Cardiac ventricle fibroblast (primary cell): ENCODE measurements around a stretch of chr9.

- RAMPAGE, long total RNA: no peak
Measured at GRCh38 chr9:125473061-125473596, 211.5 kb downstream of the GAPVD1 start.

GRCh38 chr9:125534832-125535112, 172.2 kb downstream of the MAPKAP1 start:
- RAMPAGE, long total RNA: no peak

DNA sequence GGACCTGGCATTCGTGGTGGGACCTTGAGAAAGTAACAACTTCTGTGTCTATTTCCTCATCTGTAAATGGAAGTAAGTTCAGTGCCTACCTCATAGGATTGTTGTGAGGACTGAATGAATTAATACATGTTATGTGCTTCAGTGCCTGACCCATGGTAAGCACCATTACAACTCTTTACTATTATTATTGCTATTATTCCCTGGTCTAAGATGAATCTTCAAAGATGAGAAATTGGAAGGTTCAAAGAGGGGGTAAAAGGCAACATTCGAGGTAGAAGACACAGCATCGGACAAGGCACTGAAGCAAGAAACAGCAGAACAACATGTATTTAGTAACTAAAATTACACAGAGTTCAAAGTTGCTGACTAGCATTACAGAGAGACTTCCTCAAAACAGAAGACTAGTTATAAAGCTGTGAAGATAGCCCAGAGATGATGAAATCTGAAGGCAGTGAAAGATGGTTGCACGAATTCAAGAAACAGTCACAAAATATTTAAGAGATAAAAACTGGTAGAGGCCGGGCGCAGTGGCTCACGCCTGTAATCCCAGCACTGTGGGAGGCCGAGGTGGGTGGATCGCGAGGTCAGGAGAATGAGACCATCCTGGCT, 16.4 kb downstream of the MAPKAP1 start:
- RAMPAGE, long total RNA: no peak

DNA sequence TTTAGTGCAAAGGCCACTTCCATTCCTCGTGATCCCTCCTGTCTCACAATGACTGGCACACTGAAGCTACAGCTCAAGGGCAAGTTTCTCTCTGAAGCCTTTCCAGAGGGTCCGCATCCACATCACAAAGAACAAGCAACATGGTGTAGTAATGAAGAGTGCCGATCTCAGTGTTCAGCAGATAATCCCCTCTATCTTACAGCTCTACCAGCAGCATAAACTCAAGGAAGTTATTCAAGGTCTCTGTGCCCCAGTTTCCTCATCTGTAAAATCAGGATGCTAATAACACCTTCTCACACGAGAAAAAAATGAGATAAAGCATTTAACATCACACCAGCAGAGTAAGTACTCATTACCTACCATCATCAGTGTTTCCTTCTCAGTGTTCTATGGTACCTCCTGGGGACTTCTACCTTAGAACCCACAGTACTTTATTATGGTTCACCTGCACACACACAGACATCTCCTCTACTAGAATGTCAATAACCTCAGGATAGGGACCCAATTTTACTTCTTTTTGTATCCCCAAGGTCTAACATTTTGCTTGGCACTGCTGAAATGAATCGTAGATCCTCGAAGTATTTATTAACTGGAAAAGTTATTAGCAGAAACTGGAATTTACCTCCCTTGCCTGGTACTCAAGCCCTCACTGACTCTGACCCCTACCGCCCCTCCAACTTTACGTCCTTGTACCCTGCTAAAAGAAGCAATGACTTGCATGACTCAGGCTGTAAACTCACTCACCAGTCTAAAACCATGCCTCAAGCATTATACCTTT, 2.8 kb downstream of the MAPKAP1 start:
- RAMPAGE, long total RNA: no peak

- RAMPAGE, long total RNA: no peak
Measured at GRCh38 chr9:126386327-126387263, 60.0 kb downstream of the MVB12B start.

DNA sequence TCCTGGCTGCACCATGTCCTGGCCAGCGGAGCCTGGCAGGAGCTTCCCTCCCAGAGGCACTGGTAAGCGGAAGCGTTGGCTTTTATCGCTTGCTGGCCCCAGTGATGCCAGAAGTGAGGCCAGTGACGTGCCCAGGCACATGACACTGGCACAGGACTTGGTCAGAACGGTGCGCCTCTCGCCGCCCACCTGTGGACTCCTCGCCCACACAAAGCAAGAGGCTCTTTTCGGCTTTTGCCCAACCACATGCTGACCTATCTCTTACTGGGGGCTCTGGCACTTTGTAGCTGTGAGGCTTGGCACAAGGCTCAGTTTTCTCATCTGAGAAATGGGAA, 59.0 kb downstream of the LMX1B start:
- RAMPAGE, long total RNA: no peak

- RAMPAGE, long total RNA: no peak
Measured at GRCh38 chr9:126722991-126723966, 81.6 kb upstream of the ZBTB43 start.

GRCh38 chr9:126791477-126791979, 13.3 kb upstream of the ZBTB43 start:
- RAMPAGE, long total RNA: no peak

DNA sequence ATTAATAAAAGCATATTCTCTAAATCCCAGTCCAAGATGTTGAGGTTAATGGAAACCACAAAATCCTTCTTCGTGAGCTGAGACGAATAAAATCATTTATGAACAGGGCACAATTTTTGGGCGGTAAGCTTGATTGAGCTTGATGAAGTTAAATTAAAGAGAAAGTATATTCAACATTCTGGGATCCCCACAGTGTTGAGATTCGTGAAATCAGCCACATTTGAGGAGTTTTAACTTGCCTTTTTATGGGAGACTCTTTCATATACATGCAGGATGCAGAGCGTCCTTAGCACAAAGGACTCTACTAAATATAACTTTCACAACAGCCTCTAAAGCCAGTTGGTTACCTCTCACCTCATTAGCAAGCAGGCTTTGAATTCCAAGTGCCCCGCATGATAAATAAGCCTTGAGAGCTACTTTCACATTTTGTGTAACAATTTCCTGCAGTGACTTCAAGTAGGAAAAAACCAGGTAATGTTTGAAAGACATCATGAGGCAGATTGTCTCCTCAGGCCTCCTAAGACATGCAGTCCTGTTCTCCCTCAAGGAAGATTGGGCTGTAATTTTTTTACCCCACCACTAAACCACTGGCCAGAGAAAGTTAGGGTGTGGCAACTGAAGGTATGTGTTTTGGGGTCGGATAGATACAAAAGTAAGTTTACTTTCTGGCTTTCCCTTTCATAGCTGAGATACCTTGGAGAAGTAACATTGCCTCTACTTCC, 50.5 kb downstream of the RALGPS1 start:
- RAMPAGE, long total RNA: no peak

GRCh38 chr9:127108852-127109729, 13.3 kb downstream of the ANGPTL2 start:
- RAMPAGE, long total RNA: no peak

DNA sequence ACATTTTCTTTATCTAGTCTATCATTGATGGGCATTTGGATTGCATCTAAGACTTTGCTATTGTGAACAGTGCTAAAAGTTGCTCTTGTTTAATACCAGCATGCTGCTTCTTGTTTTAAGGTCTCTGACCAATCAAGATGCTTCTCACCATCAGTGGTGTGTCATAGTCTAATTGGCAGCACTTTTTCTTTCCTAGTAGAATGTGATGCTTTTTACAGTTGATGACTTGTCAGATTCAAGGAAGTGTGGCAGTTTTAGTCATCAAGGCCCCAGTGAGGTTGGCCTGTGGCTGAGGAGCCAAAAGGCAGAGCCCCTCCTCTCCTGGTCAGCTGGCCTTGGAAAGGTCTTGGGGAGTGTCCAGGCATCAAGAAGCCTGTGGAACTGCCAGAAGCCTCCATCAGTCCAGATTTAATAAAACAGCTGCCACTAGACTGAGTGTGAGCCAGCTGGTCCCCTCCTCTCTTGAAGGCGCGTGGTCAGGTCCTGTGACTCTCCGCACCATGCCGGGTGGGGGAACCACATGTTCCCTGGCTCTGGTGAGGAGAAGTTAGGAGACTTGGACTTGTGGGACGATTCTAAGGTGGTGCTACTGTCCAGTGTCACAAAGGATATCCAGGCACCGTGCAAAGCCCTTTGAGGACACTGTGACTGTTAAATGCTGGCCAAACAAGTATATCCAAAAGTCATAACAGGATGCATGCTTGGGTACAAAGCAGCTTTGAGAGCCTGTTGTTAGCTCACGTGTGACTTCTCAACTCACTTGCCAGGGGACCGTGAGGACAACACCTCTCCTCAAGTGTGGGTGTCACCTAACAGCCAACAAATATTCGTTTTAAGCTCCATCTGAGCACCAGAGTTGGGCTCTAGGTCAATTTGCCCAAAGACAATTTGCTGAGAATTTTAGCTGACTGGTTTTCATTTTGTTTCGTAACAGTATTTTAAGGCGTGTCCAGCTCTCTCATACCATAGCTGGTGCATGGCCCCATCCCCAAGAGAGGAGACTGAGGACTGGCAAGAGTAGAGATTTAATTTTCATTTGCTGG, 6.1 kb upstream of the ANGPTL2 start:
- RAMPAGE, long total RNA: no peak

DNA sequence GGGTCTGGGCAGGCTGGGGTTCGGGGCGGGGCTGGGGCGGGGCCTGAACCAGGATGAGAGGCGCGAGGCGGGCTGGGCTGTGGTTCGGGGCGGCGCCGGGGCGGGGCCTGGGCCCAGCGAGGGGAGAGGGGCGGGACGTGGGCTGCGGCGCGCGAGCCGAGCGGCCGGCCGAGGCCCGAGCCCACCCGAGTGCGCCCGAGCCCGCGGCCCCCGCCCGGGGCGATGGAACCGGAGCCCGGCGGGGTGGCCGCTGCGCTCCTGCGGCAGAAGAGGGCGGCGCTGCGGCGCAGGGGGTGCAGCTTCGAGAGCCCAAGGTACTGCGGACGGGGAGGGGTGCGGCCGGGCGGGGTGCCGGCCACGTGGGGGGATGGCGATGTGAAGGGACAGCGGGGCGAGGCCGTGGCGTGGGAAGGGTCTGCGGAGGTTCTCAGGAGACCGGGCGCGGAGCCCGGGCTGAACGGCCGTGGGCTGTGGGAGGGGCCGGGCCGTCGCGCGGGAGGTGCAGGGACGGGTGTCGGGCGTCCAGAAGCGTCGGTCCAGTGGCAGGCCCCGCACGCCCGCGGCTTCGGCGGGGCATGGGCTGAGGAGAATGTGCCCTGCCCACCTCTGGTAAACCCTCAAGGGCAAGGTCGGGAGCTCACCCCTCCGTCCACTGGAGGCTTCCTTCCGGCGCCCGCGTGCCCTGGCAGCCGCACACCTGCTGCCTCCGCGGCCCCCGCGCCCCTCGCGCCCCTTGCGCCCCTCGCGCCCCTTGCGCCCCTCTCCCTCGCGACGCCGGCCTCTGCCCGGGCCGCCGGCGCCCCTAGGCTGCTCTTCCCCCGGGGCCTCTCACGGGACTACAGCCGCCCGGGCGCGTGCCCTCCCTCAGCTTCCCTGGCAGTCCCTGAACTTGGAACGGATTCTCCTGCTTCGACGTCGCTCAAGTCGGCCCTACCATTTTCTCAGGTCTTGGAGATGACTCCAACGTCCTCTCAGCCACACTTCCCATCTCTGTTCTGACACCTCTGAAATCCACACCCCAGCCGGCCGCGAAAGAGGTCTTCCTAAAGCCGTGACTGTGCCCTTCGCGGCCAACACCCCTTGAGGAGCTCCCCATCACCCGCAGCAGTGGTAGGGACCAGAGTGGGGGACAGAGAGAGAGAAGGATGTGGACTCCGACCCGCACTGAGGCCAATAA, 39.1 kb upstream of the GARNL3 start:
- RAMPAGE, long total RNA: no peak

- RAMPAGE, long total RNA: no peak
Measured at GRCh38 chr9:127523444-127523842, 45.4 kb downstream of the NIBAN2 start.

DNA sequence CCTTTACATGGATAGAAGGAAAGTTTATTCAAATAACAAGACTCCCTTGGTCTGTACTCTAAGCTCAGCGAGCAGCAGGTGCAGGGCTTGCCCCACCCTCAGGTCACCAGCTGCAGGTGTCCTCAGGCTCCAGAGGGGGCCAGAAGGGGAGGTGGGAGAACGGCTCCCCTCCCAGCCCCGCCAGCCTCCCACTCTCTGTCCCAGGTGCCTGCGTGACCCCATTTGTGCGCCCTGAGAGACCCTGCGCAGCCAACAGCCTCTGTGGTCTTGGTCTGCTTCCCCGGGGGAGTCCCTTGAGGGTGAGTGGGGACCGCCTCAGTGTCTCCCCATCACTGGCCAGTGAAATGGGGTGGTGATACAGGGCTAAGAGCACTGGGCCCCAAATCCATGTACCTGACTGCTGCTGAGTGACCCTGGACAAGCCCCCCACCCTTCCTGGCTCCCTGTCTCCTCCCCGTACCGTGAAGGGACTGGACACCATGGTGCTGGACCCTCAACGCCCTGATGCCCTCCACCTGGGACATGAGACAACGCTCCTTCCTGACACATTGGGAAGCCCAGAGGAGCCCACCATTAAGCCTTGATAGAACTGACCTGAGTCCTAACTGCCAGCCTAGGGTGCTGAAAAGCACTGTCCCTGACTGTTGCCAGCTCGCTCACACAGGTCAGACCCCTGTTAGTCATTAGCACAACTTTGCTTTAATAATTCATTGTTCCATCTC, 19.0 kb downstream of the NIBAN2 start:
- RAMPAGE, long total RNA: no peak

DNA sequence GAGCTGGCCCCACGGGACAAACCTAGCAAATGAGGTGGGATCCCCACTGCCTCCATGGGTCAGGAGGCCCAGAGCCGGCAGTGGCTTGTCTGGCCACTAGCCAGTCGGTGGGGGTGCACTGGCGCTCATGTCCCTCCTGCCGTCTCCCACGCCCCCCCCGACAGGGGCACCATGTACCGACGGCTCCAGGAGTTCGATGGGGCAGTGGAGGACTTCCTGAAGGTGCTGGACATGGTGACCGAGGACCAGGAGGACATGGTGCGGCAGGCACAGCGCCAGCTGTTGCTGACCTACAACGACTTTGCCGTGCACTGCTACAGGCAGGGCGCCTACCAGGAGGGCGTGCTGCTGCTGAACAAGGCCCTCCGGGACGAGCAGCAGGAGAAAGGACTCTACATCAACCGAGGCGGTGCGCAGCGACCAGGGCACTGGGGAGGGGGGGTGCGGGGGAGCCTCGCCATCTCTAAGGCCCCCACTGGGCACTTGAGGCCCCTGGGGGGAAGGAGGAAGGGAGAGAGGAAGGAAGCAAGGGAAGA, 8.1 kb downstream of the TTC16 start:
- RAMPAGE, long total RNA: no peak

DNA sequence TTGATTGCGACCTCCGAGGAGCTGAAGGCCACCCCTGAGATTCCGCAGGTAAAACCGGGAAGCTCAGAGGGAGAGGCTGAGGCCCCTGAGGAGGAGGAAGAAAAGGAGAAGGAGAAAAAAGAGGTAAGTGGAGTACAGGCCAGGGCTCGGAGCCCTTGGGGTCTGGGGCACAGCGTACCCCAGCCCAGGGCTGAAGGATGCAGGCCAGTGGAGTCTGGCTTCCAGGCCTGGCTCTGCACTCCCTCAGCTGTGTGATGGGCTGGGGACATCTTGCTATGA, 7.8 kb downstream of the TOR2A start:
- RAMPAGE, long total RNA: no peak

DNA sequence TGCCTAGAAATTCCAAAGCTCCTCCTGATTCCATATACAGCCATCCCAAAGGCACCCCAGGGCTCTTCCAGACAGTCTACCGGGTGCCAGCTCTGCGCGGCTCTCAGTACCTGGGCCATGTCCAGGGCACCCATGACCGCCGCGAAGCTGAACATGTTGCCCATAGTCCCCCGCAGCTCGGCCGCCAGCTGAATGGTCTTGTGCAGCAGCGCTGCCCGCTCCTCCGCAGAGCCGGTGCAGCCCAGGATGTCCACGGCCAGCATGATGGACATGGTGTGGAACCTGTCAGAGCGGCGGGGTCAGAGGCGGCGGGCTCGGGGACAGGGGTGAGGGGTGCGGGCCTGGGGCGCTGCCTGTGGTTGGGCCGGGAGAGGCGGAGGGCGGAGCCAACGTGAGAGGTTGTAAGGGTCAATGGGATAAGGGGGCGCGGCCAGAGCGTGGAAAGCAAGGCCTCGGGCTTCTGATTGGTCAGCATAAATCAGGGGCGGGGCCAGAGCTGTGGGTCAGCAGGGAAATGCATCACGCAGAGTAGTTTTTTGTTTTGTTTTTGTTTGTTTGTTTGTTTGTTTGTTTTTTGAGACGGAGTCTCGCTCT, 6.7 kb upstream of the TOR2A start:
- RAMPAGE, long total RNA: no peak

- RAMPAGE, long total RNA: no peak
Measured at GRCh38 chr9:127754405-127754793, 19.3 kb upstream of the TOR2A start.

DNA sequence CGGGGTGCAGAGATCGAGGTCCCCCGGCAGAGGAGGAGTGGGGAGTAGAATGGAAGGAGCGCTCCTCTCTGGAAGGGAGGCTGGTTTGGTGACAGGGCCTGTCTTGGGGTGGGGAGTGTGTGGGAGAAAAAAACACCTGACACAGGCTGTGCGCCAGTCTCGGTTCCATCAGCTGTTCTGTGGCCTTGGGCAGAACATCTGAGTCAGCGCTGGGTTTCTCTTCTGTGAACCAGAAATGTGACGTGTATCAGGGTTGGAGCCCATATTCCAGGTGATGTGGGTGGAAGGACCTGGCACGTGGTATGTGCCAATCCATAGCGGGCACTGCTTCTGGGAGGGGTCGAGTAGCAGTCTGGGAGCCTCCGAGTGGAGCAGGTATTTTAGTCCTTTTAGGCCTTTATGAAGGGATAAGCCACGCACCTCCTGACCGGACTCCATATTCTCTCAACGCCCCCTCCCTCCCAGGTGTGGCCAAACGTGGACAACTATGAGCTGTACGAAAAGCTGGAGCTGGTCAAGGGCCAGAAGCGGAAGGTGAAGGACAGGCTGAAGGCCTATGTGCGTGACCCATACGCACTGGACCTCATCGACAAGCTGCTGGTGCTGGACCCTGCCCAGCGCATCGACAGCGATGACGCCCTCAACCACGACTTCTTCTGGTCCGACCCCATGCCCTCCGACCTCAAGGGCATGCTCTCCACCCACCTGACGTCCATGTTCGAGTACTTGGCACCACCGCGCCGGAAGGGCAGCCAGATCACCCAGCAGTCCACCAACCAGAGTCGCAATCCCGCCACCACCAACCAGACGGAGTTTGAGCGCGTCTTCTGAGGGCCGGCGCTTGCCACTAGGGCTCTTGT, 3.1 kb downstream of the CDK9 start:
- RAMPAGE, long total RNA: no peak

- RAMPAGE, long total RNA: no peak
Measured at GRCh38 chr9:127838387-127839249, 15.8 kb downstream of the ENG start.